Skin of body (tissue), 2 donors: ENCODE results near the genes SLC35F6, DNAJC5G and SNX17.

- RAMPAGE, long total RNA, result no peak
These were observed 721 bp upstream of the ADGRF3 start for GRCh38 chr2:26347282-26347738.

DNA sequence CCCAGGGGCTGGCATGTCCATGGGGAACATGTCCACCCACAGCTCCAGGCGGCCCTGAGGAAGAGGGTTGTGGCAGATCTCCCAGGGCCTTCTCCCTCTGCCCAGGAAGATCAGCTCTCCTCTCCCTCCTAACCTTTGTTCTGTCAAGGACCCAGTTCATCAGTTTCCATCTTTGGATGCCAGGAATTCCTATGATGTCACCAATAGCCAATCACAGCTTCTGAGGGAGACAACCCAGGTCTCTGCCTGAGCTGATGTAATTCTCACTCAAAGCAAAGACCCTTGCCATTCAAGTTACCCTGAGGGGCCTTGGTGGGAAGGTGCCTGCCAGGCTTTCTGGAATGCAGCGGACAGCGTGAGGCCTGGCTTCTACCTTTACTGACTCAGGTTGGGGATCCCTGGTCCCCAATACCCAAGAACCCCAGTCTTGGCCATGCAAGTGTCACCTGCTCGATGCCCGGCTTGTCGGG, 61.8 kb downstream of the DRC1 start:
- RAMPAGE, long total RNA, result no peak

GRCh38 chr2:26472644-26472955, 70.9 kb downstream of the DRC1 start:
- RAMPAGE, long total RNA, result no peak

GRCh38 chr2:26763953-26765069, at the start of gene SLC35F6:
Gene SLC35F6, plus strand, starts transcription at chr2:26764284.
- RAMPAGE, long total RNA, result no peak

GRCh38 chr2:26974252-26974722, 3.9 kb downstream of the MAPRE3 start:
- RAMPAGE, long total RNA, result no peak

DNA sequence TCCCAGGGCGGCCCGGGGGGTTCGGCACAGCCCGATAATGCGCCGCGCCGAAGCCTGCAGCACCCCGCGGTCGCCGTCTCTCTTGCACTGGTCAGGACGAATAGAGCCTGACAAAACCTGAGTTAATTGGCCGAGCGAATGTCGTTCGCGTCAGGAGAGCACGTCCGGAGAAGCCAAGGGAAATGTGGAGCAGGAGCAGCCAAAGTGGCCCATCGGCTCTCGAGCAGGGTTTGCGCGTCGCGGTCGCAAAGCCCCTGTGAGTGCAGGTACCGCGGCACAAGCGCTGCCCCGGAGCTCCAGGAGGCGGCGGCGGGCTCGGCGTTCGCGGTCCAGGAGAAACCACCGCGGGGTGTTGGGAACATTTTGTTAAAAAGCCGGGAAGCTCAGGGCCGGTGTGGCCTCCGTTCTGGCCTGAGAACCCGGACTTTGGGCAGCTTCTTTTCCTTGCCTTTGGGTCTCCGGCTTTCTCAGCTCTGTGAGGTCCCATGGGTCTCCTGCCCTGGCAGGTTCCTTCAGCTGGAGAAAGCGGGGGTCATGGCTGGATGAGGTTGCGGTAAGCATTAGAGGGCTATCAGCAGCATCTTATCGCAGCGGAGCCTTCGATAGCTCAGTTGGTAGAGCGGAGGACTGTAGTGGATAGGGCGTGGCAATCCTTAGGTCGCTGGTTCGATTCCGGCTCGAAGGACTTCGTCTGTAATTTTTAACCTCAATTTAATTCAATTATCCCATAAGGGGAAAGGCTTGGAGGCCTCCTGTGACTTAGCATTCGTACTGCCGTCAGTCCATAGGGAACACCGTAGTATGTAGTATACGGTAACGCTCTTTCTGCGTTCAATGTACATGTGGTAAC, 1.1 kb upstream of the AGBL5 start:
- RAMPAGE, long total RNA, result no peak

DNA sequence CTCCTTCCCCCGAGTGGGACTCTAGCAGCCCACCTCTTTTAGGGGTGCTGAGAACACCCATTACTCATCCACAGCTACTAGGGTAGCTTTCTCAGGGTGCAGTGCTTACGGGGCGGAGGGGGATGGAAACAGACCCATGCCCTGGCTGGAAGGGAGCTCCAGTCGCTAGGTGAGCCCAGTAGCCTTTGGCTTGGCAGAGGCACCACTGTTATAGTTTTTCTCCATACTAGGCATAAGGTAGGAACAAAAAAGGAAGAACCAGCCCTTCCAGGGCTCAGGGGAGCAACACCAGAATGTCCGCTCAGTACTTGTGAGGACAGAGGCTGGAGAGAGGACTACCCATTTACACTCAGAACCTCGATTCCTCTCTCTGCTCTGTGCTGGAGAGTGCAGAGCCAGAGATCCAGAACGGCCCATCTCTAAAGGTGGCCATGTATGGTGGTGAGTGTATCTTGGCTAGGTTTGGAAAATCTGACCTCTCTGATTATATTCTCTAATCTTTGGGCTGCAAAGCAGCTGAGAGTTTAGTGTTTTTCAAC, 704 bp downstream of the AGBL5 start:
- RAMPAGE, long total RNA, result no peak

DNA sequence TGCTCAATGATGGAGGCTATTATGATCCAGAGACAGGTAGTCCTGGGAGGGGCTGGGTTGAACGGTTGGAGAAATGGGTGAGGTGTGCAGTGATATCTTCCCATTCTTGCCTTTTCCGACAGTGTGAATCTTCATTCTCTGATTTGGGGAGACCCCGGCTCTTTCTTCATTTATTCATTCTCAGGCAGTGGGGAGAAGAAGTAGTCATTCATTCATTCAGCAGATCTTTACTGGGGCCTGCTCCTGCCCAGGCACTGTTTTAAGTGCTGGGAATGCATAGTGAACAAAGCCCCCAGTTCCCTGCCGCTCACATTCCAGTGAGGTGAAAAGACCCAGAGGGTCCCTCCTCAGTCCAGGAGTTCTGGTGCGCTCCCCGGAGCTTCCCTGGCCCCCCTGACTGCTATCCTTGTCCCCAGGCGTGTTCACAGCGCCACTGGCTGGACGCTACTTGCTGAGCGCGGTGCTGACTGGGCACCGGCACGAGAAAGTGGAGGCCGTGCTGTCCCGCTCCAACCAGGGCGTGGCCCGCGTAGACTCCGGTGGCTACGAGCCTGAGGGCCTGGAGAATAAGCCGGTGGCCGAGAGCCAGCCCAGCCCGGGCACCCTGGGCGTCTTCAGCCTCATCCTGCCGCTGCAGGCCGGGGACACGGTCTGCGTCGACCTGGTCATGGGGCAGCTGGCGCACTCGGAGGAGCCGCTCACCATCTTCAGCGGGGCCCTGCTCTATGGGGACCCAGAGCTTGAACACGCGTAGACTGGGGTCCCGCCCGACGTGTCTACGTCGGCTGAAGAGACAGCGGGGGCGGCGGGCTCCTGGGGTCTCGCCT, 1.1 kb upstream of the KHK start:
- RAMPAGE, long total RNA, result no peak

DNA sequence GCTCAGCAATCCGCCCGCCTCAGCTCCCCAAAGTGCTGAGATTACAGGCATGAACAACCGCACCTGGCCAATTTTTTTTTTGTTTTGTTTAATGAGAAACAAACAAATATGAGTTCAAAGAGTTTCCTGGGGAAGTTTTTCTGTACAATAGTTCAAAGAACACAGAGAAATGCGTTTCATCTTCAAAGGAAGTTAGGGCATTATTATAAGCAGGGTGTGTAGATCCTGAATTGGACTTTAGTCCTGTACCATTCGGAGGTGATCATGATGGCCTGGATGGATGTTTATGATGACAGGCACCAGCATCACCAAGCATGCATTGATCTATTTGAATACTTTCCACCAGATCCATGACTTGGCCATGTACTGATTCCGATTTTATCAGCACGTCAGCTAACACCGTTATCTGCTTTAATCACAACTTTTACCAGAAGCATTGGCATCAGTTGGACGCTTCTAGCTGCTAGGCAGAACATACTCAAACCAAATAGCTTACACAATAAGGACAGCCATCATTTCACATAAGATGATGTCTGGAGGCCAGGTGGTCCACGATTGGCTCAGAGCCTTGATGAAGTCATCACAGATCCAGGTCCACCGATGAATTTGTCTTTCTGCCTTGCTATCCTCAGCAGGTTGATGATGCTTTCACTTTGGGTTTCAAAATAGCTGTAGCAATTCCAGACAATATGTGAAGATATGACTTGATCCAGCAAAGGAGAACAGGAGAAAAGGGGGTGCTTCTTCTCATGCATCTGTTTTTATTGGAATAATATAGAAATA, 29.1 kb downstream of the TCF23 start:
- RAMPAGE, long total RNA, result no peak

DNA sequence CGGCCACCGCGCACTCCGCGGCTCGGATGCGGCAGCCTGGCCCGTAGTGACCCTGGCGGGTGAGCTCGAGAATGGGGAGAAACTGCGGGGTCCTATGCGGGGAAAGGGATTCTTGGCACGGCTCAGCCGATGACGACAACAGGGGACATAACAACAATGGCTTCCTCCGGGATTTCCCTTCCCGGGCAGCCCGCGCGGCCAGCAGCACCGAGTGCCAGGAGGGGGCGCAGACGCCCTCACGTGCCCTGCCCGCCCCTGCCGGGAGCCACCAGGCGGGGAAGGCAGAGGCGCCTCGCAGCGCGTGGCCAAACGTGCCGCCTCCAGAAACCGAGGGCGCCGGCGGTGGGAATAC, 2.1 kb upstream of the SLC30A3 start:
- RAMPAGE, long total RNA, result no peak

GRCh38 chr2:27274920-27275595, at the start of gene DNAJC5G:
Gene DNAJC5G, plus strand, starts transcription at chr2:27275433.
- RAMPAGE, long total RNA, result no peak

- RAMPAGE, long total RNA, result start-site peak on the plus strand at chr2:27370617-27370636, 70 and 47 reads in 2 replicates
These were observed at the start of gene SNX17 for GRCh38 chr2:27370516-27370799. Gene SNX17, plus strand, starts transcription at chr2:27370616.

- RAMPAGE, long total RNA, result no peak
These were observed 1.7 kb downstream of the SNX17 start for GRCh38 chr2:27371975-27372704.

GRCh38 chr2:27376283-27377427, 3.9 kb downstream of the ZNF513 start:
- RAMPAGE, long total RNA, result no peak

DNA sequence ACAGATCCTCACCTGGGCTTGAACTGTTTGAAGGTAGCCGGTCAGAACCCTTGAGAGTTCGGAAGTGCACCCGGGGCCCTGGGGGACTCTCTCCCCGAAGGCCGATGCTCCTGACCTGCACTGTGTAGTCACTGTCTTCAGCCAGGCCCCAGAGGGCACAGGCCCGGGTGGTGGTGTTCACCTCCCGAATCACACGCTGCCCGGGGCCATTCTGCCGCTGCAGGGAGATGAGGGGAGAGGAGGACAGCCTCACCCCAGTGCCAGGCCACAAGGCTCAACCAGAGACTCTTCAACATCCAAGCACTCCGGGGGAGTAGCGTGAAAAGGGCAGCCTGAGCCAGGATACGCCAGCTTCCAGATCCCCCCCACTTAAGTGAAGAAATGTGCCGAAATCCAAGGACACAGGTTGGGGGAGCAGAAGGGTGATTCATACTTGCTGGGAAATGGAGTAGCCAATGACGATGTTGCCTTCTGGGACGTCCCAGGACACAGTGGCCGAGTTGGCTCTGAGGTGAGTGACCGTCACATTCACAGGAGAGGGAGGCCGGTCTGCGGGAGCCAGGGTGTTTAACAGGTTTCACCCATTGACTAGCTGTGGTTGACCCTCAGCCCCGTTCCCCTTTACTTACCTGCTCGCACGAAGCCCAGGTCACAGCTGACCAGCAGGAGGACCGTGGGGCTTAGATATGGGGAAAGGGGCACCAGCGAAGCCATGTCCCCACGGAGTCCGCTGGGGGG, 913 bp downstream of the FNDC4 start:
- RAMPAGE, long total RNA, result no peak

GRCh38 chr2:27665004-27665391, 1.3 kb downstream of the SLC4A1AP start:
- RAMPAGE, long total RNA, result no peak

DNA sequence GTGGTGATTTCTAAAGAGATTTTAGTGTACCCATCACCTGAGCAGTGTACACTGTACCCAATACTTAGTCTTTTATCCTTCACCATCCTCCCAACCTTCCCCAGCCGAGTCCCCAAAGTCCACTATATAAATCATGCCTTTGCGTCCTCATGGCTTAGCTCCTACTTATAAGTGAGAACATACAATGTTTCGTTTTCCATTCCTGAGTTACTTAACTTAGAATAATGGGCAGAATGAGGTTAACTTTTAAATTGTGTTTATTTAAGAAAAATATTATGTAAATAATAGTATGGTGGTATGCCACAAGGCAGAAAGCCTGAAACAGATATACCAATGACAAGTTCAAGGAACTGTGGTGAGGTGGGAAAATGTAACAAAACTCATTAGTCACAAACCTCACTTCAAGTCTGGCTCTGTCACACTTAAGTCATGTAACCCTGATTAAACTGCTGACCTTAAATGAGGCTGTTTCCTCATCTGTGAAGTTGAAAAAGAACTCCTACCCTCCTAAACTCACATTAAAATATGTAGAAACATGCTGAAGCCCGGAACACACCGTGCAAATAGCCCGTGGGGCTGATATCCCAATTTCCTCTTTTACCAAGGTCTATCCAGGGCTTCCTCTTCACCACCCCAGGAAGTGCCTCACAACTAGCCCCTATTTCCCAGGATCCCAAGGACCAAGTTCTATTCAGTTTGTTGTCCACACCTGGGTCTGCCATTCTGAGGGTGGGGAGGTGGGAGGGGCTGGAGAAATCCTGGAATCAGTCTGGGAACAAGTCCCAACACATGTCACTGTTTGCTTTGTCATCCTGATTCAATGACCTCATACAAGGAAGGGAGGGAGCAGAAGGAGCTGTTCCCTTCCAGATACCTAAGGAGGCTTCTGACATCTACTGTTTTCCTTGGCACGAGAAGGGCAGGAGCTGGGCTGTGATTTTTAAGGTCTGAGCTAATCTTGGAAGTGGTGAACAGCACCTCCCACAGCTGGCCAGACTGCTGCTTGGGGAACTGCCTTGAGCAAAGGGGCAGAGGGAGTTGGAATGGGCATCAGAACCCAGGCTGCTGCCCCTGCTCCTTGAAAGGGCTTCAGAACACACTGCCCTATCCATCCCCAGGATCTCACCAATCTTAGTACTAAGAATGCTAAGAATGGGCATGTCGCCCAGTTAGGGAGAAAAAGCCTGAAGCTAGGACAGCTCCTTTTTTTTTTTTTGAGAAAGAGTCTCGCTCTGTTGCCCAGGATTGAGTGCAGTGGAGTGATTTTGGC, 42.3 kb downstream of the SLC4A1AP start:
- RAMPAGE, long total RNA, result no peak

DNA sequence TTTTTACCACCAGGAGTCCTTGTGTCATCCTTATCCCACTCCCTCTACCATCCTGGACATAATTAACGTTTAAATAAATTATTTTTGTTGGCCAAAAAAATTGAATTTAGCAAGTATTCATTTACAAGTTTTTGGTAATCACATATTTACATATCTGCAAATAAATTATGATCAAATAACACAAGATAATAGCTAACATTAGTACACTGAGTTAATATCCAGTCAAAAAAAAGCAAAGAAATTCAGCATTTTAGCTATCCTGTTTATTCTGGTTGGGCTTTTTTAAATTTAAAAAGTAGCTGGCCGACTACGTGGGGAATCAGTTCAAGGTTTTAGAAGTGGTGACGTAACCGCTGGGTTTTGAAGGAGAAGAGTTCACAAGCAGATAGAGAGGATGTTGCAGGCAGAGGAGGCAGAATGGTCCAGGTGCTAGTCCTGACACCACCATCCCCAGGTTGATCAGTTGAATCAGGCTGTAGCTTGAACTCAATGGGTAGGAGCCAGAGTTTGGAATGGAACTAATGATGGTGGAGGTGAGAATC, 43.6 kb downstream of the SLC4A1AP start:
- RAMPAGE, long total RNA, result no peak

GRCh38 chr2:27725180-27726005, 46.1 kb upstream of the MRPL33 start:
- RAMPAGE, long total RNA, result no peak

GRCh38 chr2:27762824-27763087, 8.8 kb upstream of the MRPL33 start:
- RAMPAGE, long total RNA, result no peak